Cytotoxic T cell (primary cell): Measurements from ENCODE around the genes MYO1F, OR7G1, PIN1, DNMT1 and ICAM1.

DNA sequence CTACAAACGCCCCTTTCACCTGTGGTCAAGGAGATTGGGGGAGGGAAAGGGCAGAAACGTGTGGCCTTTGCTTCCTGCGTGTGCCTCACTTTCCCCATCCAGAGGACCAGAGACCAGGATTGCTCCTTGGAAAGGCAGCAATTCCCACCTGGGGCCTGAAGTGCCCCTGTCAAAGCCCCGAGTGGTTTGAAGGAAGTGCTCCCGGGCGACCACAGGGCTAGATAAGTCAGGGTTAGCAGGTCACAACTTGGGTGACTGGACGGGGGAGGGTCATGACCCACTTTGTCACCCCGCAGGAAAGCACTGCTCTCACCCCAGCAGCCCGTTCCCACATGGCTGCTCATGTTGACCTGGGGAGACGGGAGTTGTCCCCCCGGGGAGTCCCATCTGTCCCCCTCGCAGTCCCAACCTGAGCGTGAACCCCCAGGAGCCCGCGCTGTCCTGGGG lies 478 bp downstream of the PRAM1 start:
- PRO-cap, 2 experiments: no peak in any of the 2 experiments

- PRO-cap, 2 experiments: no peak in any of the 2 experiments
These were observed 1.0 kb downstream of the ZNF414 start for GRCh38 chr19:8512908-8513370.

- PRO-cap, 2 experiments: peak in 2 of 2 experiments; most common minus-strand start chr19:8577438 (in 2)
These were observed at the start of gene MYO1F for GRCh38 chr19:8577123-8577838. TSS of gene MYO1F (minus strand) at chr19:8577442.

DNA sequence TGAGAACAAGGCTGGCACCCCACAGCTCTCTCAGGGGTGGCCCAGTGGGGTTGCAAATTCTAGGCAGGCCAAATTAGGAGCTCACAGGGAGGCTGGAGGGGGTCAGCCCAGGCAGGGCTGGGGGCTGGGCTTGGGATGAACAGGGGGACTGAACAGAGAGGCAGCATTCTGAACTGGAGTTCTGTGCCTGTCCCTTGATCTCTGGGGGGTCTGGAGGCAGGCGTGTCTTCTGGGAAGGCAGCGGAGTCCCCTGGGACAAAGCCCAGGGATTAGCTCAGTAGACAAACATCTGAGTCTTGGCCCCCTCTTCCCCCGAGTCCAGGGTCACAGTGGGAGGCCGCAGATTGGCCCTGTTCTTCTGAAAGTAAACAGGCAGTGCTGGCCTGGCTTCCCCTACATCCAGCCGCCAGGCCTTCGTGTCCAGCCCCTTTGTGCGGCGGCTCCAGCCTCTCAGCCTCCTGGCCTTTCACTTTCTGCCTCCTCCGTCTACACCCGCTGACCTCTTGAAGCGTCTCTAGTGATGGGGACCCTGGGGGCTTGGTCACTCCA lies 912 bp downstream of the NFILZ start:
- PRO-cap, 2 experiments: no peak in any of the 2 experiments

- PRO-cap, 2 experiments: no peak in any of the 2 experiments
These were observed at the start of gene OR7G1 for GRCh38 chr19:9115692-9116049. TSS of gene OR7G1 (minus strand) at chr19:9115763.

DNA sequence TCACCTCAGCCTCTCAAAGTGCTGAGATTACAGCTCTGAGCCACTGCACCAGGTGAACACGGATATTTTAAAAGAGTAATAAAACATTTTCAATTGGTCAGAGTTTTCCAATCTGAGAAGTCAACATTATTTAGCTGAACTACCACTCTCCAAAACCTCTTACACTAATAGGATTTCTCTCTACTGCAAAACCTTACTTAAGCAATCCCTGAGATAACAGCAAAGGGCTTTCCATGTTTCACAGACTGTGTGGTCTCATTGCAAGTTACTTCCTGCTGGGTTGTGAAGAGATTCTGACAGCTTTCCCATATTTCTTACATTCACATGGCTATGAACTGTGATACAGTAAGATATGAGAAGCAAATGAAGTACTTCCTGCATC lies 24.0 kb downstream of the ZNF266 start:
- PRO-cap, 2 experiments: no peak in any of the 2 experiments

GRCh38 chr19:9423119-9423497 lies 12.3 kb downstream of the ZNF266 start:
- PRO-cap, 2 experiments: no peak in any of the 2 experiments

GRCh38 chr19:9816452-9817022 lies 2.3 kb downstream of the FBXL12 start:
- PRO-cap, 2 experiments: no peak in any of the 2 experiments

DNA sequence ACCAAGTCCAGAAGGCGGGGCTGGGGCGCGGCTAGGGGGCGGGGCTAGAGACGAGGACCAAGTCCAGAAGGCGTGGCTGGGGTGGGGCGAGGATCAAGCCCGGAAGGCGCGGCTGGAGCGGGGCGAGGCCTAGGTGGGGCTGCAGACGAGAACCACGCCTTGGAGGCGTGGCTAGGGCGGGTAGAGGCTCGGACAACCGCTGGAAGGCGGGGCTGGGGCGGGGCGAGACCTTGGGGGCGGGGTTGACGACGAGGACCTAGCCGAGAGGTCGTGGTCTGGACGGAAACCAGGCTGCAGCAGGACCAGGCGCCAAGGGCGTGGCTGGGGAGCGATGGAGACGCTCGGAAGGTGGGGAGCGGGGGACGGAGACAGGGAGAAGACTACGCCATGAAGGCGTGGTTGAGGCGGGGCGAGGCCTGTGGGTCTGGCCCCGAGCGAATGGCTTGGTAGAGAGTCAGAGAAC lies 534 bp upstream of the FBXL12 start:
- PRO-cap, 2 experiments: no peak in any of the 2 experiments

DNA sequence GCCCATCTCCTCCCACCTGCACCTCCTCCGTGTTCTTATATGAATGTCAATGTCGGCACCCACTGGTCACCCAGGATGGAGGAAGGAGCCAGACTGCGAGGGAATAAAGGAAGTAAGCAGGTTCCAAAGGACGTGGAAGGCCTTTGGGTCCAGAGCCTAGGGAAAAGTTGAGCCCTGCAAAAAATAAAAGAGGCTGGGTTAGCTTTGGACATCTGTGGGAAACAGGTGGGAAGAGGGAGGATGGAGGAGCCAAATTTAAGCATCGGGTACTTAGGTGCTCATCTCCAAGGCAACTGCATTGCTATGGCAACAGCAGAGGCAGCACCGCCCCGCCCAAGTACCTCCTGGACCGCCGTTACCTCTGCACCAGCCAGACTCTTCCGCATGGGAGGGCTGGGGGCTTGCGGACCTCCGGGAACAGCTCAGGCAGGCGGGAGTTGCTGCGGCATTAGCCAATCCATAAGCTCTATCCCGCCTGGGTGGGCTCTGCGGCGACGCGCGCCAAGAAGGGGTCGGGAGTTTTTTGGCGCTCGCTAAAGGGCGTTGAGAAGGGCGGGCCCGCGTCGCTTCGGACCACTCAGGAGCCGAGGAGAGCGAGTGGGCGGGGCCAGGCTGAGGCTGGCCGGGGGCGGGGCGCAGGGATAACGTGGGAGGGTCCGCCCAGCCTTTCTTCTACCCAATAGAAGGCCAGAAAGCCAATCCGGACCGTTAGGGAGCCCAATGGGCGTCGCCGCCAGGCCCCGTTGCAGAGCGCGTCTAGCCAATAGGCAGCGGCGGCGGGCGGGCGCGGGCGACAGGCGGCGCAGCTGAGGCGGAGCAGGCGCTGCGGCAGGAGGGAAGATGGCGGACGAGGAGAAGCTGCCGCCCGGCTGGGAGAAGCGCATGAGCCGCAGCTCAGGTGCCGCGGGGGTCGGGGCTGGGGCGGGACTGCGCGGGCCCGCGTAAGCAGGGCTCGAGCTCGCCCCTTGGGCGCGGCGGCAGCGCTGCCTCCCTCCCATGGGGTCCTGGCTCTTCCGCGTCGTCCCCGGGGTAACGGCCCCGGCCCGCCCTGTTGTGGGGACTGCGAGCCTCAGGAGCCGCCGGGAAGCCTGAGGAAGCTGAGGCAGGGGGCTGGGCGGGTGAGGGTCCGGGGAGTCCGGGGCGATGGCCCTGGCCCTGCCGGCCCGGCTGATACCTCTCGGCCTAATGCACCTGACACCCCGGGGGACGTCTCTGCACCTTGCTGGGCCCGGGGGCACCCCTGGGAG lies at the start of gene PIN1:
Gene PIN1 (plus strand): TSS at position 814 of the 1,247 bp plus-strand sequence.
- PRO-cap, 2 experiments: peak in 2 of 2 experiments; most common plus-strand start position 819 of the sequence (in 2); most common minus-strand start position 469 of the sequence (in 1)

DNA sequence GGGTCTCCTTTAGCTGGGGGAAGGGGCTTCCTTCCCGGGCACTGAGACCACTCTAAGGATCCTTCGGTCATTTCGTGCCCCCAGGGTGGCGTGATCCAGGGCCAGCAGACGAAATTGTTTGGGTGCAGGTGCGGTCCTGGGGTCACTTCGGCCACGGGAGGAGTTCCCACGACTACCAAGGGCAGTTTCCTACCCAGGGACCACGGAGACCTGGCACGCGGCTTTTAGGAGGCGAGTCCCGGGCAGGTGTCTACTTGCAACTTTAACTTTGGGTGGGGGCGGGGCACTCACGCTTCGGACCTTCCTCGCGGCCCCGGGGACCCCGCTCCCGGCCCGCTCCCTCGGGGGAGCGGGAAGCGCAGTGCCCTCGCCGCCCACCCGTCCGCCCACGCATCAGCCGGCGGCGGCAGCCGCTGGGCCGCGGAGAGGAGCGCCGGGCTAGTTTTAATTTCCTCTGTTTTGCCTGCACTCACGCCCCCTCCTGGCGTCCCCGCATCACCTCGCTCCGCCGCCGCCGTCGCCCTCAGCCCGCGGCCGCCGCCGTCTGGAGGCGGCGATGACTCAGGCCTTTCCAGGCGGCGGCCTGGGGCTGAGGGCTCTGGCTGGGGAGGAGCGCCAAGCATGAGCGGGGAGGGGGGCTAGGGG lies 21.8 kb downstream of the OLFM2 start:
- PRO-cap, 2 experiments: no peak in any of the 2 experiments

GRCh38 chr19:9966404-9967102 lies 30.2 kb upstream of the OLFM2 start:
- PRO-cap, 2 experiments: no peak in any of the 2 experiments

DNA sequence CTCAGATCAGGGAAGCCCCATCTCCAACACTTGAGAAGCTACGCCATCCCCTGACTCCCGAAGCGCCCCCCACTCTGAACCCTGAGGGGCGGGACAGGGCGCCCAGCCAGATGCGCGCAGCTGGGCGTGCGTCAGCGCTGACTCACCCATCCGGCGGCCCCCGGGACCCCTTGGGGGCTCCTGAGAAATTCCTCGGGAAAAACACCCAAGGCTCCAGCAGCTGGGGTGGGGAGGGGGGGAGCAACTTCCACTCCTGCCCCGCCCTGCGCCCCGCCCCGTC lies 1.1 kb downstream of the COL5A3 start:
- PRO-cap, 2 experiments: no peak in any of the 2 experiments

DNA sequence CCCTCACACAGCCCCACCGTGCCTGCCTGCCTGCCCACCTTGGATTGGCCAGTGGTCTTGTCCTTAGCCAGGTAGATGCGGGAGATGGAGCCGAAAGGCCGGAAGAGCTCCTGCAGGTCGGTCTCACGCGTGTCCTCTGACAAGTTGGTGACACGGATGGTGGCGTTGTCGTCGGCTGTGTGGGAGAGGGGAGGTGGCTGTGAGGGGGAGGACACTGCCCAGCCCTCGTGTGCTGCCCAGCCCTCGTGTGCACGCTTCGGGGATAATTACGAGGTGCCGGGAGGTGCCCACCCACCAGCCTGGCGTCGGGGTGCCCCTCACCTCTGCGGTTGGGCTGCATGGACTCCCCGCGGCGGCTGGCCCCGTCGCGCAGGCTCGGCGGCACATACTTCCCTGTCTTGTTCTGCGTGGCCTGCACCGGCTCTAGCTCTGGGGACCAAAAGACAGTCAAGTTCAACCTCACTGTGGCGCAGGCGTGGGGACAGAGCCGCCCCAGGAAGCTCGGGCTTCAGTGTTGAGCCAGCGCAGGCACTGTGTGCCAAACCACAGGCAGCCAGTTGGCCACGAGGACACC lies 4.0 kb downstream of the EIF3G start:
- PRO-cap, 2 experiments: no peak in any of the 2 experiments

DNA sequence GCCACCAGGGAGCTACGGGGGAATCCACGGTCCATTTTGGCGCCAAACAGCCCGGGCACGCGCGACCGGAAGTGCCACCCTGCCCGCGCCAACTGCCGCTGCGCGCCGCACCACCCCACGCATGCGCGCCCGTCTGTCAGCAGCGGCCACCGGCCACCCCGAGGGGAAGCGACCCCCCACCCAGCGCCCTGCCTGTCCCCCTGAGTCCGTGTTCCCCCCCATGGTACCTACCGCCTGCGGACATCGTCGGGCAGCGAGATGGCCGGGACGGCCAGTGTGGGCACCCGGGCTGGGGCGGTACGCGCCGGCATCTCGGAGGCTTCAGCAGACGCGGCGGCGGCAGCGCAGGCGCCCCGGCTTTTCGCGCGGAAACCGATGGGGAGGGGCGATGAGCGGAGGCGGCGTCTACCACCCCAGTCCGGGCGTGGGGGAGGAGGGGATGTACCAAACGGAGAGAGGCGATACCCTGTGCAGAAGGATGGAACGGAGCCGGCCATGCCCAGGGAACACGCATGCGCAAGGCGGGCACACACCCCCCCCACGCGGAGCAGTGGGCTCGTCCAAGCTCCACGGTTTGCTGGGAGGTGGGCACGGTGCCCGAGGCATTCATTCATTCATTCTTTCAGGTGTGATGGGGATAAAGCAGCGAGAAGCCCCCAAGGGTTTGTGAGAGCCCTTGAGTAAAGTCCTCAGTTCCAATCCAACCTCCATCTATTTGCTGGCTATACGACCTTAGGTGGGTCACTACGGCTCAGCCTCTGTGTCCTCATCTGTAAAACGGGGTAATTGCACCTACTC lies at the start of gene DNMT1:
Gene DNMT1 (minus strand): TSS at position 365 of the 798 bp plus-strand sequence.
- PRO-cap, 2 experiments: peak in 2 of 2 experiments; most common plus-strand start position 444 of the sequence (in 1); most common minus-strand start position 314 of the sequence (in 2)

DNA sequence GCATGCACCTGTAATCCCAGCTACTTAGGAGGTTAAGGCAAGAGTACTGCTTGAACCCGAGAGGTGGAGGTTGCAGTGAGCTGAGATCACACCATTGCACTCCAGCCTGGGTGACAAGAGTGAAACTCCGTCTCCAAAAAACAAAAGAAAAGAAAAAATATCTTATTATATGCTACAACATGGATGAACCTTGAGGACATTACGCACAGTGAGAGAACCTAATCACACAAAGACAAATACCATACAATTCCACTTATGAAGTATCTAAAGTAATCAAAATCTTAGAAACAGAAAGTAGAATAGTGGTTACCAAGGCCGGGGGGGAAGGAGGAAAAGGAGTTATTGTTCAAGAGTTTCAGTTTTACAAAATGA lies 3.9 kb upstream of the DNMT1 start:
- PRO-cap, 2 experiments: no peak in any of the 2 experiments

GRCh38 chr19:10238366-10238803 lies 7.3 kb upstream of the S1PR2 start:
- PRO-cap, 2 experiments: no peak in any of the 2 experiments

- PRO-cap, 2 experiments: peak in 2 of 2 experiments; most common plus-strand start chr19:10270493 (in 1); most common minus-strand start chr19:10270403 (in 1)
These were observed 706 bp upstream of the ICAM1 start for GRCh38 chr19:10270219-10270609.

GRCh38 chr19:10270610-10271472 lies at the start of gene ICAM1:
TSS of gene ICAM1 (plus strand) at chr19:10271120.
- PRO-cap, 2 experiments: peak in 2 of 2 experiments; most common plus-strand start chr19:10271110 (in 2); most common minus-strand start chr19:10271011 (in 2)

DNA sequence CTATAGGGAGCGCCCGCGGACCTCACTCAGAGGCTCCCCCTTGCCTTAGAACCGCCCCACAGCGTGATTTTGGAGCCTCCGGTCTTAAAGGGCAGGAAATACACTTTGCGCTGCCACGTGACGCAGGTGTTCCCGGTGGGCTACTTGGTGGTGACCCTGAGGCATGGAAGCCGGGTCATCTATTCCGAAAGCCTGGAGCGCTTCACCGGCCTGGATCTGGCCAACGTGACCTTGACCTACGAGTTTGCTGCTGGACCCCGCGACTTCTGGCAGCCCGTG lies 671 bp downstream of the ICAM4 start:
- PRO-cap, 2 experiments: no peak in any of the 2 experiments